Psoas muscle (tissue), 2 donors: Measurements from ENCODE around the gene ERI3.

DNA sequence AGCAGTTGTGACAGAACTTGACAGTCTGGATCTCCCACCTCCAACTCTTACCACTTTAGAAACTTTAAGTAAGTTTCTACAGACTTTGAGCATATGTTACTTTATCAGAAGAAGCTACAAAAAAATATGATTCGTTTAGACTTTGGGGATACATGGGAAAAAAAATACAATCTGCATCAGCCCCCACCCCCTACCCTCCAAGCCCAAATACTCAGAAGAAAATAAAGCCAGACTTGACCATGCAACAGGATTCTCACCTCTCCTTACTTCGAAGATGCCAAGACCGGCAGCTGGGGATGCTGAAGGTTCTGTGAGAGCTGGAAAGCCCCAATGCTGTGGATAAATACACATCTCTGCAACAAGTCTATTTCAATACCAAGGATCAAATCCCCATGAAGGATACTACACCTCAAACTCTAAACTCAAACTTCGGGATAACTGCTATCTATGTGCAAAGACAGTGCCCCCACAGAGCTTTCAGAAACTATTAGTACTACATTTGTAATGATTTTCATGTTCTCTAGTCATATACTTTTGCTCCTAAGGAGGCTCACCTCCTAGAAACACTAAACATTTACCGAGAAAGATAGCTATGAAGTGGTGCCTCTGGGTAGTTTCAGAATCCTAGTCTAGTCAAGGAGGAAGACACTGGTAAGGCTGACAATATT lies 2.3 kb downstream of the ERI3 start:
- PRO-cap, 2 experiments = no peak in any of the 2 experiments

DNA sequence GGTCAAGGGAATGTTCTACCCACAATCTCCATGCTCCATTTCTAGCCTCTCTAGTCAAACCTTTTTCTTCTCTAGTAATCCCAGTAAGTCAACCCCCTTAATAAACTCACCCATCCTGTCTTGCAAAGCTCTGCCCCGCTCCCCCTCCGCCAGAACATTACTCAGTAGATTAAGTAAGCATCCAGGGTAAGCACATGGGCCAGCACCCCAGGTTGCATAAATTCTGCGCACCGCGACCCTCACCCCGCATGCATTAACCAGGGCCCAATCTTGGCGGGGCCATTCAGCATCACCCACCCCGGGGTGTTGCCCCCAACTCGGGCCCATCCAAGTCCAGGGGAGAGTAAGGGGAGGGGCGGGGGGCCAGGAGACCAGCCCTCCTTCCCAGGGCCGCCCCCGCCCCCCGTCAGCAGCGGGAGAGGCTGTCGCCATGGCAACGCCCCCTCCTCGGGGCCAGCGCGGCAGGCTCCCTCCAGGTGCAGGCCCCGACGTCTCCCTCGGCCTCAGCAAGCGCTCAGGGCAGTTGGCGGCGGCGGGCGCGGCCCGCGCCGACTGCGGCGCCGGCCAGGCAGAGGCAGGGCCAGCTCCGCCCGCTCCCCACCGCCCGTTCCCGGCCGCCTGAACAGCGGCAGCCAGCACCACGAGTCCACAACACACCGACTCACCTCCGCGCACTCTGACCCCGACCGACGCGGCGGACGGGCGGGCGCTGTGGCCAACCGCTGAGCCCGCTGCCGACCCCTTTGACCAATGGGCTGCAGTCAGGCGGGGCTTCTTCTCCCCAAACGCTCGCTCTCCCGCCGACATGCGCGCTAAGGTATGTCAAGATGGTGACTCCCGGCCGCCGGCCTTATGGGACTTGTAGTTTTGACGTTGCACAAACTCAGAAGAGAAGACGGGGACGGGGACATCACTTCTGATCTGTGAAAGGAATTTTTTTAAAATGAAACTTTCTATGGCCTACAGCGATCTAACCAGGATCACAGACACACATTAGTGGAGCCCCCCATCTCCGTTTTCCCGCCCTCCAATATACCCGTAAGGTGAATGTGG lies at the start of gene ERI3:
Gene ERI3, minus strand, starts transcription at position 663 of the 1,053 bp plus-strand sequence.
- PRO-cap, 2 experiments = peak in 2 of 2 experiments; most common plus-strand start position 880 of the sequence (in 2); most common minus-strand start position 633 of the sequence (in 1)

DNA sequence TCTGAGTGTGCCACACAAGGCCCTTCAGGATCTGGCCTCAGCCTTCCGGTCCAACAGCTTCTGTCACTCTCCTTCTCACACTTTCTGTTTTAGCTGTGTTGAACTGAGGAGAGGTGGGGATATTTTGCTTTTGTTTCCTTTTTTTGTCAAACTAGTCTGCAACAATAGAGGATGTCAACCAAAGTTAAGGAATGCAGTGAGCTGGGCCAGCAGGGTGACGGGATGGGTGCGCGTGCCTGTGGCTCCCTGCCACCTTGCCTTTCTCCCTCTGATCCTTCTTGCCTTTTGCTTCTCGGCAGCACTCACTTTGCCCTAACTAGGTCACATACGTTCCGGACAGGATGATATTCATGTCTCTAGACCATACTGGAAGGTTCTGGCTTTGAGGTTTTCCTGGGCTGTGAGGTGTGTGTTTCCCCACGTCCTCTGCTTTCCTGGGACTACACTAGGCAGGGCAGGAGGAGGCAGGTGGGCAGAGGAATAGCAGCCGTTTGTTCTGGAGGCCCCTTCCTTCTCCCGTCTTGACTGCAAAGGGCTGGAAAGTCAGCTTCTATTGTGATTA lies 67.7 kb downstream of the RNF220 start:
- PRO-cap, 2 experiments = no peak in any of the 2 experiments

GRCh38 chr1:44484182-44484598 lies 79.1 kb downstream of the RNF220 start:
- PRO-cap, 2 experiments = no peak in any of the 2 experiments

DNA sequence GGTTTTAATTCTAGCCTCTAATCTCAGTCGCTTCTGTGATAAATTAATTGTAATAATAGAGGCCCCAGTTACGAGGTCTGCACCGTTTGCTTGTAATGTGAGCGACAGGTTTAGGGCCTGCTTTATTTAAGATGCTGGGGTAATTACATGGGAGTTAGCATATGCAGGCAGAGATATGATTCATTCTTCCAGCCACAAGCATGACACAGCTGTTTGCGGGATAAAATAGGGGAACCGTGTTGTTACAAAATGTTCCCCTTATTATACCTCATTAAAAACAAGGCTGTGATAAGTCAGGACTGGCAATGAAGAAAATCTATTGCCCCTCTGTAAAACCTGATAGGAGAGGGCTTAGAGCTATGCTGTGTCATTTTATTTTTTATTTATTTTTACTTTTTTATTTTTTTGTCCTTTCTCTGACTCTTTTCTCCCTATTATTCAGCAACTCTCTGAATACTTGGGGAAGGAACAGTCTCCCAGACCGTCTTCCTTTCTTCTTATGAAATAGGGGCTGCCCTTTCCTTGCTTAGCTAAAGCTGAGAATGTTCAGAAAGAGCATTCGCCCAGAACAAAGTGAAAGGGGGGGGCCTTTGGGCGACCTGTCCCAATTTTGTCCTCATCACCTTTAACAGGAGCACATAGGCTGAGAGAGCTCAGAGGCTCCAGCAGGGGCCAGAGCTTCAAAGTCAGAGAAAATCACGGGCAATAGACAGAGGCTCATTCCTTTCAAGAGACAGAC lies 80.8 kb downstream of the RNF220 start:
- PRO-cap, 2 experiments = no peak in any of the 2 experiments

DNA sequence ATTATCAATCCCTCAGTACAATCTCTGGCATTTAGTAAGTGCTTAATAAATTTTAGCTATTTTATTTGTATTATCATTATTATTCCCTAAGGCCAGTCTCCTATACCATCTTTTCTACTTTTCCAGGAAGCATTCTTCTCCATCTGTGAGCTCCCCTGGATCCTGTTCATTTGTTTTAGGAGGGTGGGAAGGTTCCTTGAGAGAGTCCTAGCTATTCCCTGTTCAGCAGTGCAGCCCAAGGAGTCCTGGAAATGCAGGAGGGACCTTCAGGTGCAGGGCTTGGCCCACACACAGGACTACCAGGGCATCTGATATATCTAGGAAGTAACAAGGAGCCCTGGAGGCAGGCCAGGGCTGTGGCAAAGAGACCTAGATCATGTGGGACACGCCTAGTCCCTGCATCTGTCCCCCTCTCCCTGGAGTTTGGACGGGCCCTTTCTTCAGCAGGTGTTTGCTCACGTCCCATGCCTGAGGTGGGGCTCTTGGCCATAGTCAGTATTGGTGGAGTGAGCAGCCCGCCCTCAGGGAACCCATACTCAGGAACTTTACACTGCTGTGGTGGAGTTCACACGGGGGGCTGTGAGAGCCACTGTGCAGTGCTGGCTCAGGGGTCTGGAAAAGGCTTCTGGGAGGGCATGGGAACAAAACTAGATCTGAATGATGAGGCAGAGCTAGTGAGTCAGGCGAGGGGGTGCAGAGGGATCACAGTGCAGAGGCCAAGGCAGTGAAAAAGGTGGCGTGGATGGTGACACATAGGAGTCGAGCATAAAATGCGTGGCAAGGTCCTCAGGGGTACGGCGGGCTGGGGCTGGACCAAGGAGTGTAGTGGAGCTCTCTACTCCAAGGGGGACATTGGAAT lies 25.7 kb downstream of the TMEM53 start:
- PRO-cap, 2 experiments = no peak in any of the 2 experiments

DNA sequence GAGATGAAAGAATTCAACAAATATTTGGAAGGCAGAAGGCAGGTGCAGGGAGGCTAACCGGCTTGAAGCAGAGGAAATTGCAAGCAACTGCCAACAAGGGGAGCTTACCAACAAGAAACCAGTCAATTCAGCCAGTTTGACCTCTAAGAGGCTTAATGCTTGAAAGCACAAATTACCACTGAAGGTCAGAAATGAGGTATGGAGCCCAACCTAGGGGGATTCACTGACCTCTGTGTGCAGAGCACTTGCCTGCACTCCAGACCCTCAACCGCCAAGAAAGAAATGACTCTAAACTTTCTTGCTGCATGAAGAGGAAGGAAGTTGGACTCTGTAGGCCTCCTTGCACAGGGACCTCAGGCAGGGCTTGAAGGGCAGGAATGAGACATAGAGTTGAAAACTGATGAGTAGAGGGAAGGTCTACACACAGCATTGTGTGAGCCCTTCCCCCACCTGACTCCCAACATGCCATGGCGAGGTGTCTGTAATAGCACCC lies 10.0 kb downstream of the ARMH1 start:
- PRO-cap, 2 experiments = no peak in any of the 2 experiments

DNA sequence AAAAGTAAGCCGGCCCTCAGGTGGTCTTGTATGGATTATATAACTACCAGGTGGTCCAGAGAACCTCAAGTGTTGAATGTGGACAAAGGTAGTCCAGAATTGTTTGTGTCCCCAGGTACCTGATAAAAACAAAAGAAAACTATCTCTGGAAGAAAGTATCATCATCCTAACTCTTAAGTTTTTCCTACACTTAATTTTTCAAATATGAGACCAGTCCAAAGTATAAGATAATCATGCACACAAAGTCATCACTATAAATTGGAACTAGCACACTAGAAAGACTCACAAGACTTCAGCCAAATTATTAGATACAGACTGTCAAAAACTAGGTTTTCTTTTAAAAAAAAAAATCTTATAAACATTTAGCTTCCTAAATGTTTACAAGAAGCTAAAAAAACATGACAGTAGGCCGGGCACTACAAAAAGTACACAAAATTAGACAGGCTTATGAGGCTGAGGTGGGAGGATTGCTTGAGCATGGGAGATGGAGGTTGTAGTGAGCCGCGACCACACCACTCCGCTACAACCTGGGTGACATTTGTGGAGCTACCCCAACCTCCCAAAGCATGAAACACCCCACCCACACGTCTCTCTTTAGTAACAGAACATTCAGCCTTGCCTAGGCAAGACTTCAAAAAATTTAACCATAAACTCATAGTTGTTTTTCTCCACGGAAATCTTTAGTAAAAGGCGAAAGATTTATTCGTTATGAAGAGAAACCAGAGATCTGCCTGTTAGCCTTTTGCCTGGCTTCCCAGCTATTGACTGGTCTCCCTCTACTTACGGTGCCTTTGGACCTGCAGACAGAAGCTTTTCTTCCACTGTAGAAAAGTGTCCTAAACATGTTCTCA lies 18.2 kb upstream of the KIF2C start:
- PRO-cap, 2 experiments = peak in 2 of 2 experiments; most common minus-strand start position 729 of the sequence (in 2)

DNA sequence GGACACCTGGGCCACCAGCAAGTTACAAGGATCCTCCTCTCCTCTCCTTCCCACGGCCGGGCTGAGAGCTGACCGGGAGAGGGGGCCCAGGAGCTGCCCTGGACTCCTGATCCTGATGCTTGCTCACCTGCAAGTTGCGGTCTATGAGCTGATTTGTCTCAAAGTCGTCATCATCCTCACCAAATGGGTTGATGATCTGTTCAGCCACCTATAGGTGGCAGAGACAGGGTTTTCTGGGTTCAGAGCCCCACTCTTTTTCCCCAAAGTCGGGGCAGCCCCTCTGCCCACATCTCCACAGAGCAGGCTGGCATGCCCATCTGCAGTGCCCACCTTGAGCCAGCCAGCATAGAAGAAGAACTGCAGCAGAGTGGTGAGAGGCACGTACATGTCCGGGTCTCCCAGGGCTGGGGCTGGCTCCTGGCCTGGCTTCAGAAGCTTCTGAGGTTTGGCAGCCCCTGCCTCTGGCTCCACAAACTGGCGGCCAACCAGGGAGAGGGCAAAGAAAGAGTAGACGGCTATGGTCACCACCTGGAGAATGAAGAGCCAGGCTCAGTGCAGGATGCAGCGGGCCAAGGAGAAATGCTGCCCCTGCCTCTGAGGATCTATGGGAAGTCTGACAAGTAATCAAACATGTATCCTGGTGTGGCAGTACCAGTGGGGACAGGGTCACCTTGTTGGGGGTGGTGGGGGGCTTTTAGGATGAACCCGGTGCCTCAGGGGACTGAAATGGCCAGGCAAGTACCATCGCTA lies 3.0 kb downstream of the BEST4 start:
- PRO-cap, 2 experiments = no peak in any of the 2 experiments

DNA sequence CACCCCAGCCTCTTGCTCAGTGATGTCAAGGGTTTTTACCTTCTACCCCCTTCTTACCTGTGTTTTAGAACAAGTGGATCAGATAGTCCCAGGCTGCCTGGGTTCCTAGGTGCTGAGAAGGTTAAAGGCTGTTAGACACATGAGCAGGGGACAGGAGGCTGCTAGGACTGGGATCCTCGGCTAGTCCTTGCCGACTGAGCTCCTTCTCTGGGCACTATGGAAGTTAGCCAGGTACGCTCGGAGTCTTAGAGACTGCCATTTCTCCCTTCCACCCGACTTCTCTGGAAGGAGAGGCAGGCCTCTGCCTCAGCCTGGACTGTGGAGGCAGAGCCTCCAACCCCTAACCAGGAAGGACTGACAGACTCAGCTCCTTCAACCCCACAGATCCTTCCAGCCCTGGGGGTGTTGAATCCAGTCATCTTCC lies 412 bp downstream of the DYNLT4 start:
- PRO-cap, 2 experiments = no peak in any of the 2 experiments

GRCh38 chr1:44826364-44826962 lies 16.6 kb downstream of the PTCH2 start:
- PRO-cap, 2 experiments = no peak in any of the 2 experiments

- PRO-cap, 2 experiments = no peak in any of the 2 experiments
Measured at GRCh38 chr1:45001268-45001784, 9.8 kb downstream of the HECTD3 start.

DNA sequence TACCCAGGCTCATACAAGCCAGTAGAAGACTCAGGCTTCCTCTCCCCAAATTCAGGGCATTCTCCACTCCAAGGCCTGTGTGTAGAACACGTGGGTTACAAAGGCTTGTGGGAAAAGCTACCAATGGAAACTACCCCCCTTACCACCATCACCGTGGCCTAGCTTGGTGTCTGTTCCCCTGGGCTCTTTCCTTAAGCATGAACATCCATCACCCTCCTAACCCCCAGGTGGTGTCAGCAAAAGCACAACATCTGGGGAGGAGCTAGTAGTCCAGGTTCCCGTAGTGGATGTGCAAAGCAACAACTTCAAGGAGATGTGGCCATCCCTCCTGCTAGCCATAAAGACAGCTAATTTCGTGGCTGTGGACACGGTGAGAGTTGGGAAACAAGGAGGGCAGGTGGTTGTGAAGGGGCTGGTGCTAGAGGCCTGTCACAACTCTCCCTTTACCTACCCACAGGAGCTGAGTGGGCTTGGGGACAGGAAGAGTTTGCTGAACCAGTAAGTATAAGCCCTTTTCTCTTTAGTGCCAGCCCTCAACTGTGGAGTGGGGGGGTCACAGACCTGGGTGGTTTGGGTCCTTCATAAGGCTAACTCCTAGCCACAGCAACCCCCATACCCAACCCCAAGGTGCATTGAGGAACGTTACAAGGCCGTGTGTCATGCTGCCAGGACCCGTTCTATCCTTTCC lies 1.0 kb downstream of the TOE1 start:
- PRO-cap, 2 experiments = no peak in any of the 2 experiments

GRCh38 chr1:45507872-45509202 lies 8.2 kb downstream of the MMACHC start:
- PRO-cap, 2 experiments = no peak in any of the 2 experiments

- PRO-cap, 2 experiments = no peak in any of the 2 experiments
Measured at GRCh38 chr1:45552002-45552850, 1.6 kb downstream of the AKR1A1 start.

- PRO-cap, 2 experiments = no peak in any of the 2 experiments
Measured at GRCh38 chr1:45554081-45554678, 3.6 kb downstream of the AKR1A1 start.

DNA sequence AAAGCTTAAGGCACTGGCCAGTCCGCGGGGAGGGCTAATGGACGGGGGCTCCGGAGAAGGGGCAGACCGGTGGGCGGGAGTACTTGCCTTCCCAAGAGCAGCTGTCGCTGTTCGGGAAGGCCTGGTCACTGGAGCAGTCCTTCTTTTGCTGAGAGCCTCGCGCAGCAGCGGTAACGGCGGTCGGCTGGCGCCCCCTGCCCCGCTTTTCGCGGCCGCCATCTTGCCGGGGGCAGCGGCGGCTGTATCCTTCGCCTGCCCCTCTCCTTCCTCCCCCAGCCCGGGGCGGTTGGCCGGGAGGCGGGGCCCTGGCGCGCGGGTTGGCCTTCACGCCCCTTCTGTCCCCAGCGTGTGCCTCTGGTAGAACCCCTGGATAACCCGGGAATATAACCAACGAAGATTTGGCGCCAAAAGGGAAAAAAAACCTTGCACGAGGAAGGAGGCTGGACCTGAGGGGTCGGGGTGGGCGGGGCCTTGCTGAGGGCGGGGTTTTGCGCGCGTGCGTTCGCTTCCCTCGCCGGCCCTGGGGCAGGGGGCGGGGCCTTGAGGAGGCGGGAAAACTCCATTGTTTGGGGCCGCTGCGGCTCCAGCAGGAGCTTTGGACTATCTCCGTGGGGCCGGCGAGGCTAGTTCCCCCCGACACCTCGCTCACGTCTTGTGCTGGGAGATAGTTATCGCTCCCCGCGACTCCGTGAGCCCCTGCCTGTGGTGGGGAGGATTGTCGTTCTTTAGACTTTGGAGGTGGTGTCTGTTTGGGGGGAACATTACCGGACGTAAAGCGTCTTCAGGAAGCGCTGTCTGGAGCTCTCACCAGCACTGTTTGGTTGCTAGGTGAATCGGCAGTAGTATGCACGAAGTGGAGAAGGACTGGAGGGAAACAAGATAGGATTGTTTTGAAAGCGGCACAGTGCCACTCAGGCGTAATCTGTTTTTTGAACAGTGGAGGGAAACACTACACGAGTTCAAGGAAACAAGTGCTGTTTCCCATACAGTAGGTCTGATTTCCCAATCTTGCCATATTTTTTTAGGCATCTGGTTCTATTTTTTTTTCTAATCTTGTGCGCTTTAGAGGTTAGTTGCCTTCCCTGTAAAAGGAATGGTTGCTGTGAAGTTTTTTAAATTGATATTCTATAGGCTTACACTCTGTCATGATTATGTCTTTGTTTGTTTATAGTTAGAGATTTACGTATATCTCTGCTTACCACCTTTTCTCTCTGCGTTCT lies 791 bp downstream of the NASP start:
- PRO-cap, 2 experiments = no peak in any of the 2 experiments

GRCh38 chr1:45637382-45638124 lies 13.7 kb upstream of the CCDC17 start:
- PRO-cap, 2 experiments = no peak in any of the 2 experiments

- PRO-cap, 2 experiments = no peak in any of the 2 experiments
Measured at GRCh38 chr1:45702042-45702404, 14.0 kb downstream of the TMEM69 start.

- PRO-cap, 2 experiments = peak in 1 of 2 experiments; most common plus-strand start chr1:45914315 (in 1); most common minus-strand start chr1:45914210 (in 1)
Measured at GRCh38 chr1:45914119-45914838, 110.9 kb downstream of the MAST2 start.